ENCODE data around the genes TBC1D9 and USP38.

GRCh38 chr4:140297116-140297616 lies 76.3 kb upstream of the SCOC start:
- RRBS: 98% methylated on average over 2 of the region's 8 CpGs

- RRBS: no CpG with 5 or more reads among the region's 11 CpGs
These were observed 89.2 kb downstream of the TBC1D9 start for GRCh38 chr4:140666895-140667552.

- RRBS: no CpG with 5 or more reads among the region's 8 CpGs
These were observed 77.3 kb downstream of the TBC1D9 start for GRCh38 chr4:140678802-140679444.

GRCh38 chr4:140679452-140679884 lies 76.7 kb downstream of the TBC1D9 start:
- RRBS: no CpG with 5 or more reads among the region's 3 CpGs

DNA sequence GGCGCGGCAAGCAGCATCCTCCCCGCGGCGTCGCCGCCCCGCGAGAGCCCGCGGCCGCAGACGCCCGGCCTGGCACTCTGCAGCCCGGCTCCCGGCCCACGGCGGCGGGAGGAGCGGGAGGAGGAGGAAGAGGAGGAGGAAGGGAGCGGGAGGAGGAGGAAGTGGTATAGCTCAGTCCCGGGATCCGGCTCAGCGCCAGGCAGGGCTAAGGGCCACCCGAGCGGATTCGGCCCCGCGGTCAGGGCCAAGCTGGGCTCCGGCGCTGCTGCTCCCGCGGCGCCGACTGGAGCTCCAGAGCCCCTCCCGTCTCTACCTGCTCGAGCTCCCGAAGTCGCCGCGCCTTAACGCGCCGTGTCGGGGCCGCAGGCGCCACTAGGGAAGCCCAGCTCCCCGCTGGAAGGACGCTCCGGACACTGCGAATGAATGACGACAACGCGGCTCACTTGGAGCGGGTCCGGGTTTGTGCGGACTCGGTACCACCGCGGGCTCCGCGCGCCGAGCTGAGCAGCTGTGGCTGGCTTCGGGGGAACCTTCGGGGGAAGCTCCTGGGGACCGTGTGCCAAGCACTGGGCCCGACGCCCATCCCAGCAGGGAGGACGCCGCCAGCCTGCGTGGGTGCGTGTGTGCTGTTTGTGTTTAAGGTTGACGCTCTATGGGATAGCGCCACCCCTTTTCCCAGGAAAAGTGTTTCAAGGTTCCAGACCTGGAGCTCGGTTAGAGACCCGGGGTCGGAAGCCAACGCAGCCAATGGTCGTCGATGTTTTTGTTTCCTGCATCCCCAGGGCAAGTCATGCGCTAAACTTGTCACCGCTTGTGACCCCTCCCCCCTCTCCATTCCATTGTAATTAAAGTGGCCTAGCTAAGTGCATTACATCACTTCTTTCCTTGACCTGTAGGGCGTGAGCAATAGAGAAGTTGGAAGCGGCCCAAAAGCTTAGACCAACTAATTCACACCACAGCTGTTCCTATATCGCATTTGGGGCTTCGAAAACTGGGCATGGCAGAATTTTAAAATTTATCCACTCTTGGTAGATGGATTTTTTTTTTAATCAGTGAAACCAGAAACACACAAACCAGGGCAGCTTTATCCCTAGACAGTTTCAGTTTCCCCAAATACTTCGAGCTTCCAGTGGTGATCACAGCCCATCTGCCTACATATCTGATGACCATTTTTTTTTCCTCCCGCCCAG lies at the start of gene TBC1D9:
TSS of gene TBC1D9 (minus strand) at position 126 of the 1,190 bp plus-strand sequence.
- RRBS: under 1% methylated on average over 30 of the region's 89 CpGs

DNA sequence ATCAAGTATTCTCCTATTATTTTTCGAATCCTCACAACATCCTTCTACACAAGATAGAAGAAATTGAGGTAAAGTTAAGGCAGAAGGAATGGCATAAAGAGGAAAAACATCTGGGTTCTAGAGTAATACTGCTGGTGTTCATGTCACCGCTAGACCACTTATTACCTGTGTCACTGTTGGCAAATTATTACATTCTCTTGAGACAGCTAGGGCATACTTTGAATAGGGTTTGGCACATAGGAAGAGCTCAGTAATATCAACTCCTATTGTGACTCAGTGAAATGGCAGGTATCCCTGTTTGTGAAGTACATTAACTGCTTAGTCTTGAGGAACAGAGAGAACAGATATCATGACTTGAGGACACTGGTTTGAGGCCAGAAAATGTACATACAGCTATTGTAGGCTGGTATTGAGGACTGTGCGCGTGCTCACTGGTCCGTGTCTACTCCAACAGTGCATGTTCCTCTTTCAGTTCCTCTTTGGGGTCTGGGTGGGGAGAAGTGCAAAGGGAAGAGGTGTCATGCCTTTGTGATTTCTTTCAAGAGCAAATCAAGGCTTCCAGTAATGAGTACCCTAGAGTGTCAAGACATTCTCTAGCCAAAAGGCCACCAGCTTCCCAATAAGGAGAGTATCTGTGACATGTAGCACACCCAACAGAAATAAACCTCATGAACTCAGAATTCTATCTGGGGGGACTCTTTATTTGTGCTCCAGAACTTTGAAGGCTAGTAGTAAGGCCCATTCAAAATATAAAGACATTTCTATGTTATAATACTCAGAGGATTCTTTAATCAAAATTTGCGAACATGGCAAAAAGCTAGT lies 34.6 kb upstream of the TBC1D9 start:
- RRBS: no CpG with 5 or more reads among the region's 6 CpGs

DNA sequence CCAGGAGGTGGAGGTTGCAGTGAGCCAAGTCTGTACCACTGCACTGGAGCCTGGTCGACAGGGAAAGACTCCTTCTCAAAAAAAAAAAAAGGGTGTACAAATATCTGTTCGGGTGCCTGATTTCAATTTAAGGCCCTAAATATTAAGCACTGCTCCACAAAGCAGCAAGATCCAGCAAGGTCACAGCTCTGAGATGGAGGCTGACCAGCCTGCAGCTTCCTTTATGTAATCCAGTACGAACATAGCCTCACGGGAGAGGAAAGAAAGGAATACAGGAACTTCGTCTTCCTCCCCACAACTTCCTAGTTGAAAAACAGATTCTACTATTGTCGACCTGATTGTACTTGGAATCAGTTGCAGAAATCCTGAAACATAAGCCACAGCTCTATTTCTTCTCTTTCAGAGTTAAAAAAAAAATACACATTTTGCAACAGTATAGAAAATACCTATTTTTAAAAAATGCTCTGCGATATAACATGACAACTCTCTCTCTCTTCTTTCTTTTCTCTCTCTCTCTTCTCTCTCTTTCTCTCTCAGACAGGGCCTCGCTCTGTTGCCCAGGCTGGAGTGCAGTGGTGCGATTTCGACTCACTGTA lies 53.5 kb upstream of the TBC1D9 start:
- RRBS: no CpG with 5 or more reads among the region's 10 CpGs

DNA sequence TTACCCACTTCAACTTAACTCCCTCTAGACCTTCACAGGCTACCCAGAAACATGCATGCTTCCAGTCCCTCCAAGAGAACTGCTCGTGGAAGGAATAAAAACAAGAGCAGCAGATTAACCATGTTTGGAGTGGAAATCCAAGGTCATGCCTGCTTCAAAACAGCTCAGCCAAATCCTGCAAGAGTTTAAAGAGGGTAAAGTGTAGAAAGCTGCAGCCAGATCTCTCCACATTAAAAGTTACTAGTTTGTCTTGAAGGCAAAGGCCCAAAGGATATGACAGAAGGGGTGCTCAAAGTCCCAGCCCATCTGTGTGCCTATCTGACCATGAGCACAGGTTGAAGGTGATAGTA lies 139.2 kb downstream of the RNF150 start:
- RRBS: no CpG with 5 or more reads among the region's 1 CpG

GRCh38 chr4:141229343-141229945 lies 8.7 kb downstream of the ZNF330 start:
- RRBS: no CpG with 5 or more reads among the region's 5 CpGs

GRCh38 chr4:142351861-142352694 lies 494.0 kb downstream of the INPP4B start:
- RRBS: no CpG with 5 or more reads among the region's 4 CpGs

DNA sequence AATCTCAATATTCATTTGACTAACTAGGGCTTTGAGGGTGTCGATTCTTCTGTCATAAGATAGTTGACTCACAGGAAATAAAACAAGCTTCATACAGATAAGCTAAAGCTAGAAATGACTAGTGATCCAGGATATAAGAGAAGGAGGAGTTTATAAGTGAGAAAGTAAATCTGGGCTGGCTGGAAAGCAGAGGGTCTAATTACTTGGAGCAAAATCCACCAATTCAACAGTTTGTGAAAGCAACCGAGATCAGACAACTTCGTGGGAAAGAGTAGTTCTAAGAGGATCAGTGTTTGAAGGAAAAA lies 429.4 kb downstream of the INPP4B start:
- RRBS: no CpG with 5 or more reads among the region's 3 CpGs

DNA sequence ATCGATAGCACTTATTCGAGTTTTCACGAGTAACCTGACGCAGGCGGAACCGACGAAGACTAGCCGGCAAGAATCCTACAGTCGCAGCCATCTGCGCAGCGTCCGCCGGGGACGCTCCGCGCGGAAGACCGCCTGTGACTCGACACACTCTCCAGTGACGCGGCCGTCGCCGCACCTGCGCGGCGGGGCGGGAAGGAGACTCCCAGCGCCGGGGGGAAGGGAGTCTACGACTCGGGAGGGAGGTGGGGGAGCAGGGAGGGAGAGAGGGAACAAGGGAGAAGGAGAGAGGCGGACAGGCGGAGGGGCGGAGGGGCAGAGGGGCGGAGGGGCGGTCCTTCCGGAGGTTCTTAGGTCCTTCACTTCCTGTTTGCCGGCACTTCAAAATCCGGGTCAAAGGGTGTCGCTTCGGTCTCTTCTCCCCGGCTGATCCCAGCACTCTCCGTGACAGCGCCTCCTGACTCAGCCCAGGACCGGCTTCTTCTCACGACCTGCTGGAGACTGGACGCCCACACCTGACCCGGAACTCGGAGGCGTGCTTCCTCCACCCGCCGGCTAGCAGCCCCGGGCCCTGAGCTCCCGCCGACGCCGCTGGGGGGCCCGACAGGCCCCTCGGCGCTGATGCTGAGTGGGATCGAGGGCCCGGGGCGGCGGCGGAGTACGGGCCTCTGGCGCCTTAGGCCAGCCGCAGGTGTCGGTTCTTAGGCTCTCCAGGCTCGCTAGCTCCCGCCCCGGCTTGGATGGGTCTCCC lies at the start of gene USP38:
TSS of gene USP38 (plus strand) at position 376 of the 748 bp plus-strand sequence.
- RRBS: 1% methylated on average over 21 of the region's 73 CpGs

DNA sequence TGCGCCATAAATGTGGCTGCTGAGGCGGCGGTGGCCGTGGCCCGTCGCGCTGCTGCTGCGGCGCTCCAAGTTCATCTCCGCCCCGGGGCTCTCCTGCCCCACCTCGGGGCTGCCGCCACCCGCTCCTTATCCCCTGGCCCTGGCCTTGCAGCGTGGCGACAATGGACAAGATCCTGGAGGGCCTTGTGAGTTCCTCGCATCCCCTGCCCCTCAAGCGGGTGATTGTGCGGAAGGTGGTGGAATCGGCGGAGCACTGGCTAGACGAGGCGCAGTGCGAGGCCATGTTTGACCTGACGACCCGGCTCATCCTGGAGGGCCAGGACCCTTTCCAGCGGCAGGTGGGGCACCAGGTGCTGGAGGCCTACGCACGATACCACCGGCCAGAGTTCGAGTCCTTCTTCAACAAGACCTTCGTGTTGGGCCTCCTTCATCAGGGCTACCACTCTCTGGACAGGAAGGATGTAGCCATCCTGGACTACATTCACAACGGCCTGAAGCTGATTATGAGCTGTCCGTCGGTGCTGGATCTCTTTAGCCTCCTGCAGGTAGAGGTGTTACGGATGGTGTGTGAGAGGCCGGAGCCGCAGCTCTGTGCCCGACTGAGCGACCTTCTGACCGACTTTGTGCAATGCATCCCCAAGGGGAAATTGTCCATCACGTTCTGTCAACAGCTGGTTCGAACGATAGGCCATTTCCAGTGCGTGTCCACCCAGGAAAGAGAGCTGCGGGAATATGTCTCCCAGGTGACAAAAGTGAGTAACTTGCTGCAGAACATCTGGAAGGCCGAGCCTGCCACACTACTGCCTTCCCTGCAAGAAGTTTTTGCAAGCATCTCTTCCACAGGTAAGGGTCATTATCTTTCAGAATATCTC lies 809 bp downstream of the USP38 start:
- RRBS: 2% methylated on average over 9 of the region's 47 CpGs

GRCh38 chr4:143337517-143337625 lies 695 bp downstream of the GAB1 start:
- RRBS: no CpG with 5 or more reads among the region's 2 CpGs

GRCh38 chr4:143382423-143382955 lies 45.8 kb downstream of the GAB1 start:
- RRBS: no CpG with 5 or more reads among the region's 4 CpGs

DNA sequence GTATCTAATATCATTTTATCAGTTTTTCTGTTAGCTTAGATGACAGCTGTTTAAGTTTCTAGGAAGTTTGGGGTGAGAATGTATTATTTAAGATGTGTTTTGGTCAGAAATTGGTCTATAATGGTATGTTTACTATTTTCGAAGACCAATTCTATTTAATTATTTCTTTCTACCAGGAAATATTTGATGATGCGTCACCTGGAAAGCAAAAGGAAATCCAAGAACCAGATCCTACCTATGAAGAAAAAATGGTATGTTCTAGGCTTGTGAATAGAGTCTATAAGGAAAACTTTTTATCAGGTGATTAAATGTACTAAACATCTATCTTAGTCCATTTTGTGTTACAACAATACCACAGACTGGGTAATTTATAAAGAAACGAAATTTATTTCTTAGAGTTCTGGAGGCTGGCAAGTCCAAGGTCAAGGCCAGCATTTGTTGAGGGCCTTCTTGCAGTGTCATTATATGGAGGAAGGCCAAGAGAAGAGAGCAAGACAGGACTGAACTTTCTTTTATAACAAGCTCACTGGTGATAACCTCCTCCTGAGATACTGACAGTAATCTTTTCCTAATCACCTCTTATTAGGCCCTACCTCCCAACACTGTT lies 3.8 kb downstream of the SMARCA5 start:
- RRBS: no CpG with 5 or more reads among the region's 3 CpGs

DNA sequence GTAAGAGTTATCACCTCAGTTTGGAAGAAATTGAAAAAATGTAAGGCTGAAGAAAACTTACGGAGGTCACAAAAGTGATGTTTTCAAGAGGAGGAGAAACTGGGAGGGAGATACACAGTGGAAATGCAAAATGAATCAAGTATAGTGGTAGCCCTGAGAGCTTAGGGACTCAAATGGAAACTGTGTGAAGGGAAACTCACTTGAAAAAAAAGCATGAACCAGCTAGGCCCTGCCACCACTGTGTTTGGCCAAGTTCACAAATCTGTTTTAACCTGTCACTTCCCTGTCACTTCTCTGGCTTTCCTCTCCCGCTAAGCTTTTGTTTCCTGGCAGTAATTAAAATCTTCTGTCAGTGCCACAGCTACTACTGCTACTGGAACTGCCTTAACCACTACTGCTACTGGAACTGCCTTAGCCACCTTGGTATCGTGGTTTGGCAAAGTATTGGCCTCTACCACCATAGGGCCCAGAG lies 41.3 kb downstream of the SMARCA5 start:
- RRBS: no CpG with 5 or more reads among the region's 3 CpGs

DNA sequence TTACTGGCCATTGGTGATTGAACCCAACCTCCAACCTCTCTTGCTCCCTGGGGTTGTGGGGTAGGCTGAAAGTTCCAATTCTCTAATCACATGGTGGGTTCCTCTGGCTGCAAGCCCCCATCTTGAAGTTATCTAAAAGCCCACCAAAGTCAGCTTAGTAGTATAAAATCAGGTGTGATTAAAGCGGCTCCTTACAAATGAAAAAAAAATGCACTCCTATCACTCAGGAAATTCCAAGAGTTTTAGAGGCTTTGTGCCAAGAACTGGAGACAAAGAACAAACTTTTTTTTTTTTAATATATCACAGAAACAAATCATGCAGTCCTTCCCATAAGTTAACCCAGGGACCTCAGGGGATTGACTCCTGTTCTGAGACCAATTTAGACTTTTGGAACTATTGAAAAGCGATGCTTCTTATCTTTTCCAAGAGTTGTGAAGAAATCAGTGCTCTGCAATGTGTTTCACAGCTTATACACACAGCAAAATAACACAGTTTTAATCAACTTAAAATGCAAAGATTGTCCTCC lies 53.6 kb downstream of the HHIP start:
- RRBS: no CpG with 5 or more reads among the region's 2 CpGs

GRCh38 chr4:145057352-145058104 lies 40.5 kb downstream of the ANAPC10 start:
- RRBS: no CpG with 5 or more reads among the region's 3 CpGs

Measured in AG09319 (cell line).